Anterior vena cava (tissue), 1 donor: ENCODE measurements around a stretch of chr6.

DNA sequence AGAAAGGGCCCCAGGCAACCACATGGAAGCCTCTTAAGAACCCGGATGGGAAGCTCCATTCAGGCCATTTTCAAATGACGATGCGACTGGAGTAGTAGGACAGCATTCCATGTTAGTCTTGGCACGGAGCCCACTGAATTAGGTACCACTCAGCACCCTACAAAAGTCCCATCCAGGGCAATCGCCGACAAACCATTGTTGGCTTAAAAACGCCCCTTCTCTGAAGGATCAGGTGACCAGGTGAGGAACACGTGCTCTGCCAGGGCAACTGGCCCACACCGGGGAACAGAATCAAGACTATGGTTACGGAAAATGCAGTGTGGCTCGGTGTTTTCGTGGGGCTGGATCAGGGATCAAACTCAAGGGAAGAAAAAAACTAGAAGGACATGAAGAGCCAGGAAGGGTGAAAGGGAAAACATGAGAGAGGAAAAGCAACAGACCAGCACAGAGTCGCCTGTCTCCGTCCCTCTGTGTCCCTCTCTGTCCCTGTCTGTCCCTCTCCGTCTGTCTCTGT, 177.8 kb upstream of the ARID1B start:
- PRO-cap: no peak

GRCh38 chr6:156651345-156651818, 125.8 kb upstream of the ARID1B start:
- PRO-cap: no peak

DNA sequence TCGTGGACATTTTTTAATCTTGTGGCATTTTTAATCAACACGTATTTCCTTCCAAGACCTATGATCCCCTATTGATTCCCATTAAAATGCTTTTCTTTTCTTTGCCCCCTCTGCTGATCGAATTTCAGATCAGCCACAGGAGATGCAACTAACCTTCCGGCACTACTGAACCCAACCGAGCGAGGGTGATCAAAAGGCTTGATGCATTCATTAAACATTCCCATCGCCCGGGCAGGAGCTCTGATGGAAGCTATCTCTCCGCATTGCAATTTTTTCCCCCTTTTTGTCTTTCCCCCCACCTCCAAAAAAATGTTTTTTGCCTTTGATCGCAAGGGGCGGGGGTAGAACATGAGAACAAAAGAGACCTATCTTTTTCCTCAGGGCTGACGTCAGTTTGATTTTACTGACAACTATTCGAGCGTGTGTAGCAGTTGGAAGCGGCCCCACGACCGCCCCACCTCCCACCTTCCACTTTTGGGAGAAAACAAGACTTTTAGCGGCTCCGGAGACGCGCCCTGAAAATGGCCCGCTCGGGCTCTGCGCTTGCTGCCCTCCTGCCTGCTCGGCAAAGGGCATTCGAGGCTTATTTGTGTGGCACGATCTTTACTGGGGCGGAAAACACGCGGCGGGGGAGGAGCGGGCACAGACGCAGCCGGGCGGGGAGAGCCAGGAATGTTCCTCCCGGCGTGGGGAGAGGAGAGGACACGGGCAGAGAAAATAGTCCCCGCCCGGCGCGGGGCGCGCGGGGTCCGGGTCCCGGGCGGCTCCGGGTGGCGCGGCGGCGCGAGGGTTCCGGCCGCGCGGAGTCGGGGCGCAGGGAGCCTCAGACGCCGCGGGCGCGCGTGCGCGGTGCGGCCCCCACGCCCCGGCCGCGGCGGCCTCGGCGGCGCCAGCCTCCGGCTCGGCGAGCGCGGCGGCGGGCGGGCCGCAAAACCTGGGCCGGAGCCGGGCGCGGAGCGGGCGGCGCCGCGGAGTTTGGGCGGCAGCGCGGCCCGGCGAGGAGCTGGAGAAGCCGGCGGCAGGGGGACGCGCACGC, 90.3 kb upstream of the ARID1B start:
- PRO-cap: bidirectional peak, plus-strand start at position 430 of the sequence, minus-strand start at position 348 of the sequence; bidirectional peak, plus-strand start at position 720 of the sequence, minus-strand start at position 808 of the sequence; bidirectional peak, plus-strand start at position 1,006 of the sequence, minus-strand start at position 873 of the sequence

DNA sequence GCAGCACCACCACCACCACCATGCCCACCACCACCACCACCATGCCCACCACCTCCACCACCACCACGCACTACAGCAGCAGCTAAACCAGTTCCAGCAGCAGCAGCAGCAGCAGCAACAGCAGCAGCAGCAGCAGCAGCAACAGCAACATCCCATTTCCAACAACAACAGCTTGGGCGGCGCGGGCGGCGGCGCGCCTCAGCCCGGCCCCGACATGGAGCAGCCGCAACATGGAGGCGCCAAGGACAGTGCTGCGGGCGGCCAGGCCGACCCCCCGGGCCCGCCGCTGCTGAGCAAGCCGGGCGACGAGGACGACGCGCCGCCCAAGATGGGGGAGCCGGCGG, 969 bp downstream of the ARID1B start:
- PRO-cap: bidirectional peak, plus-strand start at position 301 of the sequence, minus-strand start at position 160 of the sequence

DNA sequence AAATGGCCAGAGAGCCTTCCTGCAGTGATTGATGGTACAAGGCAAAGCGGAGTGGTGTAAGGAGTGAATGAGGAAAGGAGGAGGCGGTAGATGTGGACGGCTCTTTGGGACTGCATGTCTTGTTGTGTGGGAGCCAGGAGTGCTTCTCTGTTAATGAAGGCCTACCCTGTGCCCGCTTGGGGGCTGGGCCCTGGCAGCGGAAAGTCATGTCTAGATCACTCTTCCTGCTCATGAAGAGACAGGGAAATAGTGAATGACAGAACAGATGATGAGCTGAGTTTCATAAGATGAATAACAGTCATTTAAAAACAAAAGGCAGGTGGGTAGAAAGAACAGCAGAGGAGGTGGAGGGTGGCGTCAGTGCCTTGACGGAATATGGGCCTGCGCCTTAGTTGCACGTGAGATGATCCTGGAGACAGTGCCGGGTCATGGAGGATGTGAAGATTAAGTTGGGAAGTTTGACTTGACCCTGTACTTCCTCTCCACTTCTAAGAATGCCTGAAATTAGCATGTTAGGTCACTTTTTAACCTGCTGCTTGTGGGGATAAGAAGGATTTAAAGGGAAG, 85.5 kb downstream of the ARID1B start:
- PRO-cap: no peak

GRCh38 chr6:157002864-157003536, 225.8 kb downstream of the ARID1B start:
- PRO-cap: no peak

DNA sequence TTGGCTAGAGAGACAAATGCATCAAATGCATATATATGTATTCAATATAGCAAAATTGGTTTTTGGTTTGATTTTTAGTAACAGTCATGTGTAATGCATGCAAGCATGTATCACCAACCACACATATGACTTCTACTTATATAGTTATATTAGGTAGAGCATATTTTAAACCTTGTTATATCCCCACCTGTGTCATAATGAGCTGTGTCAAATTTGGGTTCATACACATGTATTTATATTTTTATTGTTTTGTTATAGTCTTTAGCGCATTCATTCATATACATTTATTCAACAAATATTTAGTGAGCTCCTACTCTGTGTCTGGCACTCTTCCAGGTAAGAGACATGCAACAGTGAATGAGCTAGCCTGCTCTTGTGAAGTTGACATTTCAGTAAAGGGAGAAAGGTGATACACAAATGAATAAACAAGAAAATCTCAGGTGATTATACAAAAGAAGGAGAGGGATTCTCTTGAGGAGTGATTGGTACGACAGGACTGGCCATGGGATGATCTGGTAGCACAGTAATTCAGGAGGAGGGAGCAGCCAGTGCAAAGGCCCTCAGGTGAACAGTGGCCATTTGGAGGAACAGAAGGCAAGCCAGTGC, 252.1 kb downstream of the ARID1B start:
- PRO-cap: no peak

GRCh38 chr6:157062317-157062839, 260.9 kb downstream of the TMEM242 start:
- PRO-cap: no peak

DNA sequence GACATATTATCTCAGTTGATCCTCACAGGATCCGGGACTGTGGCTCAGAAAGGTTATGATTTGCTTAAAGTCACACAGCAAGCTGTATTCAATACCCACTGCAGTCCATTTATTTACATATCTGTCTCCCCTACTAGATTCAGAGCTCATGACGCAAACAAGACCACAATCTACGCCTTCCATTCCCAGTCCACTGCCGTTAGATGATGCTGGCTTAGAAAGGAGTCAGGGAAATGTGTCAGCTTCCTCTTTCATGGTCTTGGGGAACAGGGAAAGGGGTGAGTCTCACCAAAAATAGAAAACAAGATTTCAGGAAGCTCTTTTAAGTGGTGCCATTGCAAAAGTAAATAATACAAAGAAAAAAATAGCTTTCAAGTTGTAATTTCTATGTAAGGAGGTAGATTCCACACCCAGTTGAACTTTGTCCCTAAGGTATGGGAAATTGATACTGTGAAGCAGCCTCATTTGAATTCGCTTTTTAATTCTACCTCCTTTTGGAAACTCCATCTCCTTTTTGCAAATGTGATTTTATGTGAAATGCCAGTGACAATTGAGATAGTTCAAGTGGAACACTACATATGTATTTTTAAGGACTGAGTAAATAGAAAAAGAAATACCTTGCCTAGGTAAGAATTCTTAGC, 194.0 kb downstream of the TMEM242 start:
- PRO-cap: unidirectional peak, minus-strand start at position 192 of the sequence

- PRO-cap: no peak
Measured at GRCh38 chr6:157225797-157225996, 97.6 kb downstream of the TMEM242 start.

DNA sequence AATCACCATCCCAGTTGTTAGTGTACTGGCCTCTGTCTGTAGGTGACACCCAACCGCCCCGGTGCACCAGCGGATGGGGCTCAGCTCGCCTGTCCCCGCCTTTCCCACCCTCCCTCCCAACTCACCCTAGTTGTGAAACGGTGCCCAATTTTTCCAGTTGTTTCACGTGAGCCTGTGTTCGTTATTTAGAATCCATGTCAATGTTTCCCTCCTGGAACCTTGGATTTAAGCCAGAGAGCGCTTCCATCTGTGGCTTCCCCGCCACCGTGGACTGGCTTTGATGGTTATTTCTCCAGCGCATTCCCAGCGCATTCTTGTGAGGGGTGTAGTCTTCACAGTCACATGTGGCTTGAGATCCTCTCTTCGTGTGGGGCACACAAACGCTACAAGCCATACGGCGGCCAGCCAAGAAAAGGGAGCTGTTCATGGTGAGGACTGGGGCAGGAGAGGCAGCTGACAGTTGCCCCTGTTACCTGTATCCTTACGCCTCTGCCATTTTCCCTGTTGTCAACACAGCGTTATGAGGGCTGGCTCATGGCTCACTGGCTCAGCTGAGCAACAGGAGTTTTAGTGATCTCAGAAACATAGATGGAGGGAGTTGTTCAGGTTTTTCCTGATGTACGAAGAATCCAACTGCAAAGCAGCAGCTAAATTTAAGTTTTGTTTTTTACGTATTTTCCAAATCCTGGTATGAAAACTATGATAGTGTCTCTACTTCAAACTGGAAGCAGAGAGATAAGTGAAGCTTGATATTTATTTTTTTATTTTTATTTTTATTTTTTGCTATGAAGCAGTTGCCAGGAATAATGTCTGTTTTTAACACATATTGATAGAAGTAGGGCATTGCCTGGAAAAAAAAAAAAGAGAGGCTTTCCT, 137.8 kb downstream of the ZDHHC14 start:
- PRO-cap: no peak

GRCh38 chr6:157520918-157521342, 139.9 kb downstream of the ZDHHC14 start:
- PRO-cap: unidirectional peak, plus-strand start at chr6:157521155

DNA sequence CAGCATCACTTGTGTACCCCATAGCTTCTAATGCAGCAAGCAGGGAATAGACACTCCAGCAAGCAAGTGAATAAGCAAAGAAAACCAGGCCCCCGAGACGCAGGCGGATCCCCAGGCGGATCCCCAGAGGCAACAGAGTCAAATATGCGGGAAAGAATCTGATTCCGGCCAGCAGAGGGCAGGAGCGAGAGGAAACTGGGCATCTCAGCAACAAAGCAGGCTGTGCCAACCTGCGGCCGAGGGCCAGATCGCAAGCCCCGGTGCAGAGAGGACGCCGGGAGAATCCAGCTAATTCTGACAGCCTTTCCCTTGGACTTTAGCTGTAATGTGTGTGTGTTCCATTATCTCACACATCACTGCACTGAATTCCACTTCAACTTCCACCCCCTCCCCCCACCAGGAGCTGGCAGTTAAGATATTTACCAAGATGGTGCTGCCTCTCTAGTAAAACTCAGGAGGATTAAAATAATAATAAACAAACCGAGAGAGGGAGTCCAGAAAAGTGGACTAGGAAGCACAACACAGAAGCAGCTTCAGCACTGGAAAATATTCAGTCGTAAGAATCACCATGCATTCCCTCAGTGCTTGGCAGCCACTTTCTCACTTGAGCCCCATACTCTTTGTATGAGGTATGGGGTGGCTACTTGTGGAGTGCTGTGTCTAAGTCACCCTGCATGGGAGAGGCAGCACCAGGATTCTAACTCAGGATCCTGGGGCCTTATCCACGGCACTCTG, 66.2 kb upstream of the SNX9 start:
- PRO-cap: no peak

GRCh38 chr6:157757388-157757790, 65.7 kb upstream of the SNX9 start:
- PRO-cap: no peak

DNA sequence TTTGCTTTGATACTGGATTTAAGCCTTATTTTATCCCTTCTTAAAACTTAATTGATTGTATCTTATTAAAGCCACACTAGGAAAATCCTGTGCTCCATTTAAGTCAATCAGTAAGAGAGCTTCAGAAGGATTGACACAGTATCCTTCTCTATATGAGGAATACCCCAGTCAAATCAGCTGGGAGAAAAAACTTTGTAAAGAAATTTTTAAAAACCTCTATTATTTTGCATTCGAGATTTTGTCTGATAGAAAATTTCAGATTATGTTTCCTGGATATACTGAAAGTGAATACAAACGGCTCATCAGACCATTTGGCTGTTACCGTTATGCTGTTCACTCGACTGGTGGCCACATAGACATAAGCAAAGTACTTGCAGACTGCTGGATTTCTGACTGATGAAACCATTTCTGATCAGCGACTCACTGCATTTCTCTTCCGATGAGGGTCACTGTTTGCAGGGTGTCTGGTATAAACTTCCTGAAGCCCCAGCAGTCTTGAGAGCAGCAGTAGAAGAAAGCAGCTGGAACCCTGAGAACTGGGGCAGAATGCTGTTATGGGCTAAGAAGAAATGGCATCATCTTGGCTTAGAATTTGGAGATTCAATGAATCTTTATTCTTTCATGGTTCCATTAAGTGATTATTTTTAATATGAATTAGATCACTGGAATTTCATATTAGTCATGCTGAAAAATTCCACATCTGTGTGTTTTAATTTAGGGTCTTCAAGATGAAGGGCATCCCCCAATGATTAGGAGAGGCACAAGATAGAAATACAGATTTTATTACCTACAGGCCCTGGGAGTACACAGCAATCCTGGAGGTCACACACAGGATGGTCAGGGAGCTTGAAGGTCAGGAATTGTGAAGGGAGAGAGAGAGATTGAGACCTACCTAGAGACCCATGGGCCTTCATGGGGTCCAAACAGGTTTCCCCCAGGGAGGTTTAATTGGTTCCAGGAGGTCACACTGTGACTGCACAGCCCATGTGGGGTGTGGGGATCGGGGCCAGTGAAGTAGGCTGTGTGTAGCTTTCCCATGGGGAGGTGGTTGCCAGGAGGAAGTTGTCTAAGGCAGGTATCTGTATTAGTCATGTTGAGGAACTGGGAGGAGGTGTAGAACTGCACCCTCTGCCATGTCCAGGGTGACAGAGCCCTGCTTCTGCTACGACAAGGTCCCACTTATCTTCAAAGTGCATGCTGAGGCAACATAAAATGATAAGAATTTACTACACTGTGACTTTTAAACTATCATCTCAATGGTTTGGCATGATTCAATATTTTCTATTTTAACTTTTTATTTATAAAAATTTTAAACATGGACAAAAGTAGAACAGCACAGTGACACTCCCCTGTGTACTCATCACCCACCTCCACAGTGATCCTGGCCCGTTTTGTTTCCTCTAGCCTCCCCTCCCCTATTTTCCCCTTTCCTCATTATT, 18.0 kb downstream of the SNX9 start:
- PRO-cap: no peak

- PRO-cap: no peak
Measured at GRCh38 chr6:157860027-157861006, 37.3 kb downstream of the SNX9 start.

DNA sequence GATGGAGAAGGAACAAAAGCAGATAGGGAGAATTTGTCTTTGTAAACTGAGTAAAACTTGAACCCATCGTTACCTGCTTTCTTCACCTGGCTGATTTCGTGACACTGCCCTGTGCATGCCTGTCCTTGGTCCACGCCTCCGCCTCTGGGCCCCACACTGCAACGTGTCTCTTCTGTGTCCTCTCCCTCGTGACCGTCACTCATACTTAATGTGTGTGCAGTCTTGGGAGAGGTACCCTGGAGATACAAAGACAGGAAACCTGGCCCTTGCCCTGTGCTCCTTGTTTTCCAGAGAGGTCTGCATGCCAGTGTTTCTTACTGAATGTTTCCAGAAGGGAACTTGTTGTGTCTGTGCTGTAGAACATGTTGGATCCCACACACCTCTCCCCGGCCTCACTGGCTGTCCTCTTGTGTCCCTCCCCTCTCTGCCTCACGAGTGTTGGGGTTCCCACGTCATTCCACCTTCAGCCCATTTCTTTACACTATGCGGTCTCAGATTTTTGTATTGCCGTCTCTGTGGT, 45.8 kb downstream of the SNX9 start:
- PRO-cap: no peak

- PRO-cap: no peak
Measured at GRCh38 chr6:157884594-157884962, 61.5 kb downstream of the SNX9 start.

DNA sequence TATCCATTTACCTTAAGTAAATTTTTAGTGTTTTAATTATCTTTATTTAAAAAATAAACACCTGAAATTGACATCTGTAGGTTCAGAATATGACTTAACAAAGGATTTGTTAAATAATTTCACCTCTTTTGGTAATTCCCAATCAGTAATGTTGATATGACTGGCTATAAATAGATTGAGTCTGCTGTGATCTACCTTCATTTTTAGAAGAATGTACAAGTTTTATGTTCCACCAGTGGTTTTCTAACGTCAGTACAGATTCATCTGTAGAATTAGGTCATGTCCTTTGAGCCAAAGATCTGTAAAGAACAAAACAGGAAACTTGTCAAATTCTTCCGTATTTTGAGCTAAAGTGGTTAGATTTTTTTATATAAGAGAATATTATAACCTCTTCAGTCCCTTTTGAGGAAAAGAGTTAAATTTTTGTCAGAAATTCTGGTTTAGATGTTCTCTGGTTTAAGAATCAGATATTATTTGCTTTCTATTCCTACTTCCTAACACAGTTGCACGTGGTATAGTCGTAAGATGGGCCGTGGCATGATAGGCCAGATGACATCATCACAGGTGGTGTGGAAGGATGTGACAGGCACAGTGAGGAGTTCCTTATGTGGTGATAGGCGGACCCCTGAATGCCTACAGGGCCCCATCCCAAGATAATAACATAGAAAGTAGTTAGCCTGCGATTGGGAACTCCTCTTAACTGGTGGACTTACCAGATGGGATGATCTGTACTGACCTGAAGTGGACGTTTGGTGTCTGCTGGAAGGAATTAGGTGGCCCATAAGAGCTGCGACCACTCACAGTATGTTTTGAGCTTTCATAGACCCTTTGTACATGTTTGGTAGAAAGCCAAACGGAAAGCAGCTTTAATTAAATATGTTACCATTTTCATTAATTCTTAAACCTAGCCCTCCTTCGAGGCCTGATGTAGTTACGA, 62.3 kb downstream of the SNX9 start:
- PRO-cap: no peak

GRCh38 chr6:157892671-157893814, 70.0 kb downstream of the SNX9 start:
- PRO-cap: no peak